Diencephalon (tissue), 2 donors: ENCODE measurements around the genes NKX2-1 and MIPOL1.

- RAMPAGE, long total RNA = no peak
Observed at GRCh38 chr14:36516659-36517040, 3.4 kb downstream of the NKX2-1 start.

- RAMPAGE, long total RNA = no peak
Observed at GRCh38 chr14:36520023-36520899, at the start of gene NKX2-1. Gene NKX2-1 (minus strand): TSS chr14:36520232.

DNA sequence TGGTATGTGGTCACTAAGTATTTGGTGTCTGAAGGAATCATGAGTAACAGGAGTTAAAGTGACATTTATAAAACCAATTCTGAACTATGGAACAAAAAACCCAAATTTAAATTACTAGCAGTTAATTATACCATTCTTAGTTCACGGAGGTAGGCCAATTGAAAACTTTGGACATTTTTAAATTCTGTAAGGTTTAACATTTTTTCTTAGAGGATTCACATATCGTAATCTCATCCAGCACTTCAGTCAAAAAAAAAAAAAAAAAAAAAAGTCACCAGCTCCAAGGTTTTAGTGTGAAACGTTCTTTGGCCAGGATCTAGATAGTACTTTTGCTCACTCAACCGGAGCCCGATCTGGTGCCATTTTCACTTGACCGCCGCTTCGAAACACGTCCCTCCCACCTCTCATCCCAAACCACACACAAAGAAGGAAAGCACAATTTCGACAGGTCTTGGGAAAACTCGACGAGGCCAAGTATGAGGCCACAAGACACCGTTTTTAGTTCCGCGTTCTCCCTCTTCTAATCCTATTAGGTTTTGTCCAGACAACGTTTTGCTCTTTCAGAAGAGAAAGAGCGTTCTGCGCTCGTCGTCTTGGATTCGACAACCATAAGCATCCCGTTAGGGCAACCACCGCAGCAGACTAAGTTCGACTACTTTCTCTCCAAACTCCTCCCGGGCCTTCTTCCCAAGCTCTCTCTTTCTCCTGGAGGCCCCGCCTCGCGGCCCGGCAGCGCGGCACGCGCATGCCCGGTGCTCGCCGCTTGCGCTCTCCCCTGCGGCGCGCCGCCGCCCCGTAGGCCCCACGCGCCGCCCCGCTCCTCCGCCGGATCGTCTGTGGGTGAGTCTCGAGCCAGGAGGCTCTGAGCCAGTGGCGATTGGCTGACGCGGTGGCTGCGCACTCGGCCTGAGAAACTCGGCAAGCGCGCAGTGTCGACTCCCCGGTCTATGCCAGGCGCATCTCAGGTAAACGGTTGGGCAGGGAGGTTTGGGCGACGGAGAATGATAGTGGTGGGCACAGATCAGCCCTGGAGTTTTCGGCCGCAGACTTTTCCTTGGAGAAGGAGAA lies at the start of gene MIPOL1:
Gene MIPOL1, plus strand, starts transcription at position 798 of the 1,068 bp plus-strand sequence.
- RAMPAGE, long total RNA = start-site peak on the plus strand centred at position 867 of the sequence, 138 bp wide, 707 and 660 reads in 2 replicates

DNA sequence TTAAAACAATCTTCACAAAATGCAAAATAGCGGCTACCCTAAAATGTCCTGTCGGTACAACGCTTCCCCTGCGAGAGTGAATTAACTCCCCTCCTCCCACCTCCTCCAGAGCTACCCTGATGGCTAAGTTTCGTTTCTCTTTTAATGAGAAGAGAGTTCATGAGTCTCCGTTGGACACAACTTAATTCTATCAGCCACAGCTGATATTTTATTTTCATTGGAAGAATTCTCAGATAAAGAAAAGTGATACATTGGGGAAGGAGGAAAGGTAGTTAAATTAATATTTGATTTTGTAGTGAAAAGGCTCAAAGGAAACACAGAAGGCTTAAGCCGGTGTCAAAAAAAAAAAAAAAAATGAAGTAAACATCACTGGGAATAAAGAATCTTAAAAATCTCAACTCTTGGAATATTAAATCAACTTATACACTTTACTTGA lies 5.6 kb downstream of the FOXA1 start:
- RAMPAGE, long total RNA = no peak

GRCh38 chr14:38948045-38948457 lies 155.0 kb downstream of the SEC23A start:
- RAMPAGE, long total RNA = no peak

DNA sequence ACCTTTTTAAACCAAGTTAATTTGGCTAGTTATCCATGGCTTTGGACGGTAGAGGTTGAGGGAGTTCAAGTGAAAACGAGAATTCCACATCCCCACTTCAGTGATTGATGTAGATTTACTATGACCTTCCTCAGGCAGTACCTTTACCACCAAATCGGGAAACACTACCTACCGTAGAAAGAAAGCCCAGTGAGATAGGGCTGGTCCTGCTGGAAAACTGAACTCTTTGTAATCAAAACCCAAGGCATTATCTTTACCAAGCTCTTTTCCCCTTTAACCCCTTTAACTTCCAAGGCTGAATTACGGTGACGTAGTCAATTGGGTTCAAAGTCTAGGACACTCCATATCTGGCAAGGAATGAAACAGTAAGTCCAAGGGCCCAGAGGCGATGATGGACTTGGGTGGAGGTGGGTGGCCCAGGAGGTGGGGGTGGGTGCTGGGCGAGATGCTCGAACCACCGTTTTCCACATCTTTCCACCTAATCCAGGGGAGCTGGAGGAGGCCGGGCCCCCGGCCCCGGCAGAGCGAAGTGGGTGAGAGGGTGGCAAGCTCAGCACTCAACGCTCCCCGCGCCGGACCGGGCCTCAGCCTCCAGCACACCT lies 603 bp downstream of the SEC23A start:
- RAMPAGE, long total RNA = no peak

DNA sequence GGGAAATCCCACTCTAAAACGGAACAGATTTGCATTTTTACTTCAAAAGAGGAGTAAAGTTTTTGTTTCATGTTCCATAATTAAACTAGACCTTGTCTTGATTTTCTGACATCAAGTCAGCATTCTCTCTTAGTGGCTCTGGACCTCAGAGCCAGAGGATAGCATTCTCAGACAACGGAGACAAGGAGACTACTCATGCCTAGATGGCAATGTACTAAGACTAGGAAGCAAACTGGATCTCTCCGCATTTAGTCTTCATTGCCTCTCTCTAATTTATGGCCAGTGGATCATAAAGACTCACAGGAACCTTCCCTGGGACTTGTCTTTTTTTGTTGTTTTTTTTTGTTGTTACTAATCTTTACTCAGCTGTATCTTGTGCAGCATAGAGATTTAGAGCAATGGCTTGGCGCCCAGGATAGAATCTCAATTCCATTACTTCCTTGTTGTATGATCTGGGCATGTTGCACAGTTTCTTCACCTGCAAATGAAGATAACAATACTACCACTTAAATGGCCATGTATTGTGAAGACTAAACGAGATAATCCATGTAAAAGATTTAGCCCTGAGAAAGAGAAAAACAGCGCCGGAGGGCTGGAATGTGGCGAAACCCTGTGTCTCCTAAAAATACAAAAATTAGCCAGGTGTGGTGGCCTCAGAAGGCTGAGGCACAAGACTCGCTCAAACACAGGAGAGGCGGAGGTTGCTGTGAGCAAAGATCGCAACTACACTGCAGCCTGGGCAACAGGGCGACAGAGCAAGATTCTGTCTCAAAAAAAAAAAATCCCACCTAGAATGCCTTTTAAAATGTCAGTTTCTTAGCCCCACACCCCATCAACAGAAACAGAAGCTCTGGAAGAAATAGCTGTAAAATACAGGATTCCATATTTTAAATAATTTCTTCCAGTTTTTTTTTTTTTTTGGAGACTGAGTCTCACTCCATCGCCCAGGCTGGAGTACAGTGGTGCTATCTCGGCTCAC lies 3.9 kb upstream of the GEMIN2 start:
- RAMPAGE, long total RNA = no peak

- RAMPAGE, long total RNA = no peak
Observed at GRCh38 chr14:39348428-39349108, 83.7 kb downstream of the FBXO33 start.

DNA sequence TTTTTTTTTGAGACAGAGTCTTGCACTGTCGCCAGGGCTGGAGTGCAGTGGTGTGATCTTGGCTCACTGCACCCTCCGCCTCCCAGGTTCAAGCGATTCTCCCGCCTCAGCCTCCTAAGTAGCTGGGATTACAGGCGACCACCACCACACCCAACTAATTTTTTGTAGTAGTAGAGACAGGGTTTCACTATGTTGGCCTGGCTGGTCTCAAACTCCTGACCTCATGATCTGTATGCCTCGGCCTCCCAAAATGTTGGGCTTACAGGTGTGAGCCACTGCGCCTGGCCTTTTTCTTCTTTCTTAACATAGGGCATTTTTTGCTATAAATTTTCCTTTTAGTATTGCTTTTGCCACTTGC lies 21.1 kb downstream of the FBXO33 start:
- RAMPAGE, long total RNA = no peak

DNA sequence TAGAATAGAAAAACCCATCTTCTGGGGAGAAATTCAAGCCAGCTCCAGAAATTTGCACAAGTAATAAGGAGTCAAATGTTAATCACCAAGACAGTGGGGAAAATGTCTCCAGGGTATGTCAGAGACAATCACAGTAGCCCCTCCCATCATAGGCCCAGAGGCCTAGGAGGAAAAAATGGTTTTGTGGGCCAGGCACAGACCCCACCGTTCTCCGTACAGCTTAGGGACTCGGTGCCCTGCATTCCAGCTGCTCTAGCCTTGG lies 869.7 kb upstream of the LRFN5 start:
- RAMPAGE, long total RNA = no peak

GRCh38 chr14:41605750-41606379 lies 811 bp upstream of the LRFN5 start:
- RAMPAGE, long total RNA = no peak

DNA sequence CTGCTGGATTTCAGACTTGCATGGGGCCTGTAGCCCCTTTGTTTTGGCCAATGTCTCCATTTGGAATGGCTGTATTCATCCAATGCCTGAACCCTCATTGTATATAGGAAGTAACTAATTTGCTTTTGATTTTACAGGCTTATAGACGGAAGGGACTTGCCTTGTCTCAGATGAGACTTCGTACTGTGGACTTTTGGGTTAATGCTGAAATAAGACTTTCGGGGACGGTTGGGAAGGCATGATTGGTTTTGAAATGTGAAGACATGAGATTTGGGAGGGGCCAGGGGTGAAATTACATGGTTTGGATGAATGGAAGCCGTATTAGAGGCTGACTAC lies 174.3 kb upstream of the C14orf28 start:
- RAMPAGE, long total RNA = no peak

- RAMPAGE, long total RNA = no peak
Observed at GRCh38 chr14:44963240-44963477, 1.2 kb downstream of the TOGARAM1 start.

DNA sequence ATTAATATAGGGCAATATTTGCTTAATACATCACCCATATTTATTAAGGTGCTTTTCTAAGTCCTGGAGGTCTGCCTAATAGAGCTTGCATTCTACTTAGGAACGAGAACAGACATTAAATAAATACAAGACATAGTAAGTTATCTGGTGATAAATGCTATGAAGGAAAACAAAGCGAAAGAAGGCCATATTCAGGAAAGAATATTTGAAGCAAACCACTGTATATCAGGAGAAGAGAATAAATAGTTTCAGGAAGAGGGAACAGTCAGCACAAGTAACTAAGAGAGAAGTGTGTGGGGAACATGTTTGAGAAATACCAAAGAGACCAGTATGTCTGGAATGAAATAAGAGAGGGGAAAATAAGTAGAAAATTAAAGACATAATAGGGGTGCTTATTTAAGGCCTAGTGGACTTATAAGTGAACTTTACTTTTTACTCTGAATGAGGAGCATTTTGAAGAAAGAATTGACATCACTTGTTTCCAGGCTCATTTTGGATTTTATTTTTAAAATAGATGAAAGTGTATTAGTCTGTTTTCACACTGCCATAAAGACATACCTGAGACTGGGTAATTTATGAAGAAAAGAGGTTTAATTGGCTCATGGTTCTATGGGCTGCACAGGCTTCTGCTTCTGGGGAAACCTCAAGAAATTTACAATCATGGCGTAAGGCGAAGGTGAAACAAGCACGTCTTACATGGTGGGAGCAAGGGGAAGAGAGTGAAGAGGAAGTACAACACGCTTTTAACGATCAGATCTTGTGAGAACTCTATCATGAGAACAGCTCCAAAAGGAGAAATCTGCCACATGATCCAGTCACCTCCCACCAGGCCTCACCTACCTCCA lies 34.3 kb downstream of the TOGARAM1 start:
- RAMPAGE, long total RNA = no peak

- RAMPAGE, long total RNA = no peak
Observed at GRCh38 chr14:49594551-49595305, 4.0 kb upstream of the LRR1 start.

GRCh38 chr14:49774898-49775623 lies 7.1 kb downstream of the KLHDC2 start:
- RAMPAGE, long total RNA = no peak

GRCh38 chr14:49832055-49832485 lies 20.5 kb downstream of the NEMF start:
- RAMPAGE, long total RNA = no peak

GRCh38 chr14:49837796-49838358 lies 14.7 kb downstream of the NEMF start:
- RAMPAGE, long total RNA = no peak

DNA sequence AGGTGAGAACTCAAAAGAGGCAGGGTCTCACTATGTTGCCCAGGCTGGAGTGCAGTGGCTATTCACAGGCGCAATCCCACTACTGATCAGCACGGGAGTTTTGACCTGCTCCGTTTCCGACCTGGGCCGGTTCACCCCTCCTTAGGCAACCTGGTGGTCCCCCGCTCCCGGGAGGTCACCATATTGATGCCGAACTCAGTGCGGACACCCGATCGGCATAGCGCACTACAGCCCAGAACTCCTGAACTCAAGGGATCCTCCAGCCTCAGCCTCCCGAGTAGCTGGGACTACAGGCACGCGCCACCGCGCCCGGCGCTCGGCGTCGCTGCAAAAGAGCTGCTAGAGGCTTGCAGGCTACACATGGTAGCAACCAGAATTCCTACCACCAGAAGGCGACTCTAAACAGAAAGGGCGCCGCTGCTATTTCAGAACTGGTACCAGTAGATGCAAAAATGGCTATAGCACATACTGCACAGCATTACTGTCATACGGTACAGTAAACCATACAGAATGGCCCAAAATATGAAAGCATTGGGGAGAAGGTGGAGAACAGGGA lies 1.1 kb upstream of the NEMF start:
- RAMPAGE, long total RNA = no peak

- RAMPAGE, long total RNA = no peak
Observed at GRCh38 chr14:49857404-49857866, 4.8 kb upstream of the NEMF start.